ENCODE measurements around the gene STK11IP.

DNA sequence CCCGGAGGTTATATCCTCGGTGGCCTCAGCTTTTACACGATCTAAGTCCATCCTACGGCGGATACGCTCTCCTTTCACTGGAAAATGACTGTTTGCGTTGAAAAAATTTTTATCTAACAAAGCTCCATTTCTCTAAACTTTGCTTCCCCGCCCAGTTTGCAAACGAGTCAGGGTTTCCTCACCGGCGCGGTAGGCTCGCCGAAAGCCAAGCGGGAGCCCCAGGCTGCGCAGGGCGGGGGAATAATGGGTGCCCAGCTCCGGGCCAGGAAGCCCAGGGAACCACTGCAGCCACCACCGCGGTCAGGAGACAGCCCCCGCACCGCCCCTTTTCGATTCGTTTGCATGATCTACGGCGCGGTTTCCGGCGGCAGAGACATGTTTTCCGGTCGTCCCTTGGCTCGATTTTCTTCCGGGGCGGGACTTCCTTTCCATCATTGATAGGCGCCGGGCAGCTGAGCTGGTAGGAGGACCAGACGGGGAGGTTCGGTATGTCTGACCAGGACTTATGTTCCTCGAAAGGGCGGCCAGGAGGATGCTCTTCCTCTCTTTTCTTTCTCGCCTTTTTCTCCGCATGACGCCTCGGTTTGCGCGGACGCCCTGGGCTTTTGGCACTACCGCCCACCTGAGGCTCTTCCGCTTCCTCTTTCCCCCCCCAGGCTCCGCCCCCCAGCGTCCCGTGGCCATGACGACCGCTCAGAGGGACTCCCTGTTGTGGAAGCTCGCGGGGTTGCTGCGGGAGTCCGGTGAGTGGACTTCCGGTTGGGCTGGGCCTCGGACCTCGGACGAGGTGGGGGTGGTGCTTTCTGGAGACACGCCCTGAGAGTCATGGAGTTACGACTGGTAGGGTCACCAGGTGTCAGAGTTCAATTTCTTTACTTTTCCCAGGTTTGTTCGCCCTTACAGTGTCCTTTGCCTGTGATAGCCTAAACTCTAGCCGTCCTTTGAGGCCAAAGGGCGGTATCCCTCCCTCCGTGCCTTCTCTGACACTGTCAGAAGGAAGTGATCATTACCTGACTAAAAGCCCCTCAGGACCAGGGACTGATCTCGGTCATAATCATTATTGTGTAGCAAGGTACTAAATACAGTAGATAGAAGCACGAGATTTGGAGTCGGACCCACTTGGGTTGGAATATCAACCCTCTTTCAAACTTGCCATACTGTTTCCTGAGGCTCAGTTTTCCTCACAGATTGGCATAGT lies at the start of gene STK11IP:
Gene STK11IP (plus strand): TSS at position 420 of the 1,198 bp plus-strand sequence.
- RAMPAGE, long total RNA = start-site peak on the plus strand centred at position 421 of the sequence, 27 bp wide, 28 and 20 reads in 2 replicates; start-site peak on the plus strand centred at position 756 of the sequence, 128 bp wide, 21 and 15 reads in 2 replicates
- RRBS = 2% methylated on average over 15 of the region's 71 CpGs

DNA sequence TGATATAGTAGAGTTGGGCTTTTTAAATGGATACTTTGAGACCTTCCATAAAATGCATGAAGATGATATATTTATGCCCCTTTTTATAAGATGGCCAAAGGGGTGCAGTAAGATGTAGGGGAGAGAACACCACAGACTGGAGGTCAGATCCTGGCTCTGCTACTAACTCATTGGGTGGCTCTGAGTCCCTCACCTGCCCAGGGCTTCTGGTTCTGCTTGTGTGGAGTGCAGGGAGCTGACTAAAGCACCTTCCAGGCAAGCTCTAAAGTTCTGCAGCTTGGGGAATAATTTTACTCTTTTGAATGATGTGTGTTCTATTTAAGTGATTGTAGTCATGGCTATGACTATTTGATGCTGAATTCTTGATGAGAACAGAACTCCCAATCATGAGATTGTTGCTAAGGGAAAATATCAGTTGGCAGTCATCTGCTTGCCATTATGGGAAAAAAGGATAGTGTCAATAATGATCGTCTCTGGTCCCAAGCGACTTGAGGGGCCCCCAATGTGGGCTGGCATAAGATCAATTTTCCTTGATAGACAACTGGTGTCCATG lies 131.5 kb downstream of the SLC4A3 start:
- RAMPAGE, long total RNA = no peak
- RRBS = no CpG with 5 or more reads among the region's 2 CpGs

DNA sequence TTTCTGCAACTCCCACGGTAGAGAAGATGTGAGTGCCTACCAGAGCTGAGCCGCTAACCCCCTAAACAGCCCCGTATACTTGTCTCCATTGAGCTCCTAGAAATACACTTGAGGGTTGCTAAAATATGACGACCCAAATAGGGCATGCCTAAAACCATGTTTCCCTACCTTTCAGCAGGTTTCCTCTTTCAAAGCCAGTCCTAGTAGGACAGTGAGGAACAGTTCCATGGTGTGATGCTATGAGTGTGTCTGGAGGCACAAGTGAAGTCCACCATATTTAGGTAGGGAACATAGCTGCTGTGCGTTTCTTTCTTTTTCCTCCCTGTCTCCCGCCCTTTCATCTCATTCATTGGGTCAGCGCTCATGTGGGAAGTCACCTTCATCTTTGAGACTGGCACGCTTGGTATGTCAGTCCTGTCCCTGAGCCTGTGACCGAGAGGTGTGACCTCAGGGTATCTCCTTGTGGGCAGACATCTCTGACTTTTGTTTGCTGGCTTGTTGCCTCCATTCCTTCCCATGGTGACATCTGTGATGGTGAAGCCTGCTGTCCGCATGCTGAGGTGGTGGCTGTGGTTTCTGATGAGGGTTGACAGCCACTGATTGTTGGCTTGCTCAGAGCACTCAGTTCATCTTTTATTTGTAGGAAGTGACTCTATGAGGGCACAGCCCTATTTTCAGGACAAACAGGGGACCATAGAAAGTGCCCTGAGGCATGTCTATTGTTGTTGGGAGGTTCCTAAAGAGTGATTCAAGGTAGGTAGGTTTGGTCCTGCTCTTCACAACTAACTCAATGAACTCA lies 139.1 kb downstream of the SLC4A3 start:
- RAMPAGE, long total RNA = no peak
- RRBS = no CpG with 5 or more reads among the region's 10 CpGs

DNA sequence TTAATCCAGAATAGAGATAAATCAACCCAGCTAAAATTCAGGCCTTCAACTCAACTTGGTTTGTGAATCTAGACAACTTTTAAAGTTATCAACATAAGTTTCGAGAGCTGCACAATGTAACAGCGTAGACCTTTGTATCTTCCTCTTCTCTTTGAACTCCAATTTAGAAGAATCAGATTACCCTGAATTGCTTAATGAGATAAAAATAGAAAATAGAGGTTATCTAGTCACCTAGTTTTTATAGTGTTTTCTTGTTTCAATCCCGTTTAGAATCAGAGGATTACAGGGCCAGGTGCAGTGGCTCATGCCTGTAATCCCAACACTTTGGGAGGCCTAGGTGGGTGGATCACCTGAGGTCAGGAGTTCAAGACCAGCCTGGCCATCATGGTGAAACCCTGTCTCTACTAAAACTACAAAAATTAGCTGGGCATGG lies 12.4 kb downstream of the MOGAT1 start:
- RAMPAGE, long total RNA = no peak
- RRBS = no CpG with 5 or more reads among the region's 3 CpGs

GRCh38 chr2:222715719-222716056 lies 44.2 kb downstream of the MOGAT1 start:
- RAMPAGE, long total RNA = no peak
- RRBS = no CpG with 5 or more reads among the region's 9 CpGs

- RAMPAGE, long total RNA = no peak
- RRBS = no CpG with 5 or more reads among the region's 6 CpGs
Measured at GRCh38 chr2:222738608-222739155, 67.2 kb downstream of the MOGAT1 start.

- RAMPAGE, long total RNA = no peak
- RRBS = no CpG with 5 or more reads among the region's 5 CpGs
Measured at GRCh38 chr2:222806042-222806506, 54.8 kb upstream of the ACSL3 start.

- RAMPAGE, long total RNA = no peak
- RRBS = no CpG with 5 or more reads among the region's 8 CpGs
Measured at GRCh38 chr2:222844180-222844938, 16.5 kb upstream of the ACSL3 start.

- RAMPAGE, long total RNA = no peak
- RRBS = 2% methylated on average over 27 of the region's 82 CpGs
Measured at GRCh38 chr2:222861159-222862100, 594 bp downstream of the ACSL3 start.

GRCh38 chr2:222912193-222912480 lies 51.3 kb downstream of the ACSL3 start:
- RAMPAGE, long total RNA = no peak
- RRBS = no CpG with 5 or more reads among the region's 2 CpGs

DNA sequence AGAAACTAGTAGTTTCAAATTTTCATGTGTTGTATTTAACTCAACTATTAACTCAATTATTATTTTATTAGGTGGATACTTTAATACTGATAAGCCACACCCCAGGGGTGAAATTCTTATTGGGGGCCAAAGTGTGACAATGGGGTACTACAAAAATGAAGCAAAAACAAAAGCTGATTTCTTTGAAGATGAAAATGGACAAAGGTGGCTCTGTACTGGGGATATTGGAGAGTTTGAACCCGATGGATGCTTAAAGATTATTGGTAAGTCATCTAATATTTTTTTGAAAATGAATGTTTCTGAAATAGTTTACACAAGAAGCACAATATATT lies 69.7 kb downstream of the ACSL3 start:
- RAMPAGE, long total RNA = no peak
- RRBS = no CpG with 5 or more reads among the region's 1 CpG

DNA sequence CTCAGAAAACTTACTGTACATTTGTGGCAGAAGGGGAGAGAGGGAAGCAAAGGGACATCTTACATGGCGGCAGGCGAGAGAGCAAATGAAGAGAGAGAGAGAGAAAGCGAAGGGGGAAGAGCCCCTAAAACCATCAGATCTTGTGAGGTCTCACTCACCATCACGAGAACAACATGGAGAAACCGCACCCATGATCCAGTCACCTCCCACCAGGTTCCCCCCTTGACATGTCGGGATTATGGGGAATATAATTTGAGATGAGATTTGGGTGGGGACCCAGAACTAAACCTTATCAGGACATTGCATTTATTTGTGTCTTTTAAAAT lies 75.9 kb downstream of the ACSL3 start:
- RAMPAGE, long total RNA = no peak
- RRBS = no CpG with 5 or more reads among the region's 6 CpGs

GRCh38 chr2:223101594-223101970 lies 49.6 kb downstream of the KCNE4 start:
- RAMPAGE, long total RNA = no peak
- RRBS = no CpG with 5 or more reads among the region's 3 CpGs

- RAMPAGE, long total RNA = no peak
- RRBS = no CpG with 5 or more reads among the region's 13 CpGs
Measured at GRCh38 chr2:223805652-223806463, 31.5 kb downstream of the AP1S3 start.

DNA sequence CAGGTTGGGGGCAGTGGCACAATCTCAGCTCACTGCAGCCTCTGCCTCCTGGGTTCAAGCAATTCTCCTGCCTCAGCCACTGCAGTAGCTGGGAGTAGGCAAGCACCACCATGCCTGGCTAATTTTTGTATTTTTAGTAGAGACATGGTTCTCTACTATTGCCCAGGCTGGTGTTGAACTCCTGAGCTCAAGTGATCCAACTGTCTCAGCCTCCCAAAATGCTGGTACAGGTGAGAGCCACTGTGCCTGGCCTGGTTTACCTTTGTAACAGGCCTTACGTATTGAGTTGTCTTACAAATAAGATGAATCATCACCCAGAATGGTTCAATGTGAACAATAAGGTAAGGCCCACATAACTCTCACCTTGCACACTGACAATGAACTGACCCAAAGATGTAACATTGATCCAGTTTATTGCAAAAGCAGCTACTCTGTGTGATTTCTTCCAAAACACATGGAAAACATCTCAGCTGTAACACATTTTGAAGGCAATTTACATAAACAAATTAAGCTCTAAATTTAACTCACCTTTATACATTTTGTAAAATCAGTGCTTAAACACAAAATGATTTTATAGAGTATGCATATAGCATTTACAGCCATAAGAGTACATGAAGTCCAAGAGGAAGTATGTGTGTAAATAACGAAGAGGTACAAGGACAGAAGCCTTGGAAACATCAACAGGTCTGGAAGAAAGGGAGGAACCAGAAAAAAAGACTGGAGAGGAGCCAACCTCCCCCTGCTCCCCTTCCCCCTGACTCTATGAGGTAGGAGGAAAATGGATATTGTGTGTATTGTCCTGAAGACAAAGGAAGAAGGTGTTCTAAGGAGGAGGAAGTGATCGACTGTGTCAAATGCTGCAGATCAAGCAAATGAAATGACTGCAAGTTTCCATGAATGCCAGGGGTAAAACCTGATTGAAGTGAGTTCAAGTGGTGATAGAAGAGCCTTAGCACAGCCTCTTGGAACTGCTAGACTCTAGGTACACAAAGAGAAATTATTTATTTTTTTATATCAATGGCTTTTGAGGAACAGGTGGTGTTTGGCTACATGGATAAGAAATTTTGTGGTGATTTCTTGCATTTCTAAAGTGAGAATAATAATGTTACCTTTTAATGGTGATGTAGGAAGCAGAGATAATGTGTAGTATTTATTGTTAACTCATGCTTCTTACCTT lies 5.6 kb upstream of the WDFY1 start:
- RAMPAGE, long total RNA = no peak
- RRBS = no CpG with 5 or more reads among the region's 3 CpGs

DNA sequence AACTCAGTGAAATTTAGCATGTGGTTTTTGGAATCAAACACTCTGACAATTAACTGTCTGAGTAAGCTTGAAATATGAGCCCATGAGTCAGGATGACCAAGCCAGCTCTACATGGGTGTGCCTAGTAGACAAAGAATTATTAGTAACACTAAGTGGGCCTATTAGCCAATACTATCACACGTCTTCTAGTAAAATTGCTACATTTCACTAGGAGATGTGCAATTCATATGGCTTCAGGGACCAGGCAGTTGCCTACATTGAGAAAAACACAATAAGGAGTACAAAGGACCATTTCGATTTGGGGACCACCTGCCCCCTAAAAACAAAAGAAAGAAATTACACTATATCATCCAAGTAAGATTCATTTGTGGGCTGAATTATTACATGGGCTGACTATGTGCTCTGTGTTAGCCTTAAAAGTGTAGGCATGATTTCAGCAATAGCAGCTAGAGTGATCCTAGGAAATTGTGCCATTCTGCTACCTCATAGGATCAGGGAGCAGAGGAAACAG lies 47.6 kb upstream of the SERPINE2 start:
- RAMPAGE, long total RNA = no peak
- RRBS = no CpG with 5 or more reads among the region's 2 CpGs

DNA sequence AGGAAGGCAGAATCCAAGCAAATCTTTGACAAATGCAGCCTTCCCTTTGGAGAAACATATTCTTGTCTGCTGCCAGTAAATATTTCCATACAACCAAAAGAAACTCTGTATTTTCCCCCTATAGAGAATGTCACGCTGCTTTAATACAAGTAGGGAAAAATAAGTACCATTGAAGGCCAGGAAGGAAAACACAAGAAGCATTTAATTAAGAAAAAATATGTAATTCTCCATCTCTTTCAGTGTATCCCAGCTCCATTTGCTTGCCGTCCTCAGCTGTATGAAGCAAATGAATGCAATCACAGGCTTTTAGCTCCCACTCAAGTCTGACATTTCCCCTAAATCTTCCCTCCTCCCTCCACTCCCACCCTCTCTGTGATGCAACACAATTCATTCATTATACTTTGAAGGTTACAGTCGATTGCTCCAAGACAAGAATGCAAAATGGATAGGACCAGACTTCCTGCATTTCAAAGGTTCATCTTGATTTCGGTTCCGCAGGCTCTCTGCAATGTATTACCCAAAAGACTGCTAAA lies 172.6 kb upstream of the SERPINE2 start:
- RAMPAGE, long total RNA = no peak
- RRBS = no CpG with 5 or more reads among the region's 5 CpGs

- RAMPAGE, long total RNA = no peak
- RRBS = no CpG with 5 or more reads among the region's 7 CpGs
Measured at GRCh38 chr2:224440895-224441589, 39.1 kb upstream of the FAM124B start.

DNA sequence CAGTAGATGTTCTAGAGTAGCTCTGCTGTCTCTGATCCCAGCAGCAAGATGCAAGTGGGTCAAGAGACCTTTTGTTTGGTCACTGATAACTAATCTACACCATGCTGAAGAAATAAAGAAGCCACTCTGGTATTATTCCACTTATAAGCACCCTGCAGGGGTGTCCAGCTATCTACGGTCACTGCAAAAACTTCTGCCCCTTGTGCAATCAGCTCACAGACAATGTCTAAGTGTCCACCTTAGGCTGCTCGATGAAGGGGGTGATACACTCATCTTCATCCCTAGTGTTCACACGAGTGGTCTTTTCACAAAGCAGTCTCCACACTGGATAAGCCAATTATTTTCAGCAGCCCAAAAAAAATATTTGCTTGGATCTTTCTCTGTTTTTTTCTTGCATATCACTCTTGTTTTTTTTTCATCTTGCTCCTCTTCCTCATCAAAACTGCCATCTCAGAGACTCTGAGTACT lies 85.6 kb downstream of the CUL3 start:
- RAMPAGE, long total RNA = no peak
- RRBS = no CpG with 5 or more reads among the region's 3 CpGs

- RAMPAGE, long total RNA = no peak
- RRBS = no CpG with 5 or more reads among the region's 9 CpGs
Measured at GRCh38 chr2:224560359-224561646, 24.4 kb downstream of the CUL3 start.